Measurements from ENCODE around the gene CD93.

GRCh38 chr20:22390096-22390829, 194.1 kb downstream of the FOXA2 start:
- RRBS, result no CpG with 5 or more reads among the region's 9 CpGs

DNA sequence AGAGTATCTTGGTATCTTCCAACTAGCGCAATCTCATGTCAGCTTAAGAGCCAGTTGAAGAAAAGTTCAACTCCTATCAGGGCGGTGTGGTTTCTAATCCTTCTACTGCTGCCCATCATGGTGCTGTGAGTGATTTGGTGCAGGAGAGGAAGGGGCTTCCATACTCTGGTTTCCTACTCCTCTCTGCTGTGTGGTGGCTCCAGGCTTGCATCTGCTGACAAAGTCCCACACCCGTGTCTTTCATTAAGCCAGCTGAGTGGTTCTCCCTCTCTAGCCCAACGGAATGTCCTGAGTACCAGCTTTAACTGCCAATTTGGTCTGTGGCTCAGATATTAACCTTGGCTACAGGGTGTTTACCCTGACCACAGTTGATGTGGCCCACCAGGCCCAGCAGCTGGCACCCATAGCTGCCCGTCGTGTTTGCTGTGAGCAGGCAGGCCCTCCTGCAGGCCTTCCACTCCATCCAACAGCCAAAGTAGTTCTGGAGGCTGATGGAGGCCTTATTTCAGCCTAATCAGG, 164.0 kb downstream of the FOXA2 start:
- RRBS, result no CpG with 5 or more reads among the region's 6 CpGs

- RRBS, result no CpG with 5 or more reads among the region's 7 CpGs
Observed at GRCh38 chr20:22463012-22463581, 121.3 kb downstream of the FOXA2 start.

GRCh38 chr20:22567778-22568709, 16.3 kb downstream of the FOXA2 start:
- RRBS, result 42% methylated on average over 15 of the region's 50 CpGs

DNA sequence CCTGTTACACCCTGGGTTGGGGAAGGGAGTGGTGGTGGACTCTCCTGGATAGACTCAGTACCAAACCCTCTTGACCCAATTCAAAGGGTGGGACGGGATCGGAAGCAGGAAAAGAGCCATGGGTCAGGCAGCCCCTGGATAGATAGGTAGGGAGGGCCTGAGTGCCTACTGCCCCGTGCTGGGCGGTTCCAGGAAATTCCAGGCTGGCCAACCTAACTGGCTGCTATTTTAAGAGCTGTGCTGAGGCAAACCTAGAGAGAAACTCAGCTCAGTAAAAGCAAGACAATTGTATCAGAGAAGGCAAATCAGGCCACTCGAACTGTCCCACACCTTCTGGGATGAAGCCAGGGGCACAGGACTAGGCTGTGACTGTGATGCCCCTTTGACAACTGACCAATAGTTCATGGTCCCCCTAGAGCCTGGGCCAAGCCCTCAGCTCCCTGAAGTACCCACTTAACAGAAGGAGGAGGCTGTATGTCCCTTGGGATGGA, 179.2 kb upstream of the FOXA2 start:
- RRBS, result no CpG with 5 or more reads among the region's 5 CpGs

- RRBS, result 66% methylated on average over 9 of the region's 29 CpGs
Observed at GRCh38 chr20:23051170-23051757, 1.8 kb upstream of the THBD start.

DNA sequence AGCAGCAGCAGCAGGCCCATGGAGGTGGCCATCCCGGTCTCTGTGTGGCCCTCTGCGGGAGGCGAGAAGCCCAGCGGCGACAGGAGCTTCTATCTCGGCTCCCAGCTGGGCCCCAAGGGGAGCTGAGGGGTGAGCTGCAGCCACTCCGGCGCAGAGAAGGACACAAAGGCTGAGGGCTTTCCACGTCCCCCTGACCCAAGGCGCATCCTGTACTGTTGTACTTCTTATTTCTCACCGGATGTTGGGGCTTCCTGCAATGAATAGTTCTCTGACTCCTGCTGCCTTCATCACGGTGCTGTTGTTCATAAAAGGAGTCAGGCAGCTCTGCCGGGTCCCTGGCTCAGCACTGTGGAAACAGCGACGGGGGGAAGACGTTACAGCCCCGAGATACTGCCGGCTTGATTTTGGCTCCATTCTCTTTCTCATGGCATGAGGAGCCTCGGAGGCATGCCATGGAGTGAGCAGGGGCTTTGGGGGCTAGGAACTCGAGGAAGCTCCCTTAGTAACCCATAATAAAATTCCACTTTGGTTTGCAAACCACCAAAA, at the start of gene CD93:
Gene CD93, minus strand, starts transcription at position 164 of the 546 bp plus-strand sequence.
- RRBS, result 13% methylated on average over 13 of the region's 20 CpGs

DNA sequence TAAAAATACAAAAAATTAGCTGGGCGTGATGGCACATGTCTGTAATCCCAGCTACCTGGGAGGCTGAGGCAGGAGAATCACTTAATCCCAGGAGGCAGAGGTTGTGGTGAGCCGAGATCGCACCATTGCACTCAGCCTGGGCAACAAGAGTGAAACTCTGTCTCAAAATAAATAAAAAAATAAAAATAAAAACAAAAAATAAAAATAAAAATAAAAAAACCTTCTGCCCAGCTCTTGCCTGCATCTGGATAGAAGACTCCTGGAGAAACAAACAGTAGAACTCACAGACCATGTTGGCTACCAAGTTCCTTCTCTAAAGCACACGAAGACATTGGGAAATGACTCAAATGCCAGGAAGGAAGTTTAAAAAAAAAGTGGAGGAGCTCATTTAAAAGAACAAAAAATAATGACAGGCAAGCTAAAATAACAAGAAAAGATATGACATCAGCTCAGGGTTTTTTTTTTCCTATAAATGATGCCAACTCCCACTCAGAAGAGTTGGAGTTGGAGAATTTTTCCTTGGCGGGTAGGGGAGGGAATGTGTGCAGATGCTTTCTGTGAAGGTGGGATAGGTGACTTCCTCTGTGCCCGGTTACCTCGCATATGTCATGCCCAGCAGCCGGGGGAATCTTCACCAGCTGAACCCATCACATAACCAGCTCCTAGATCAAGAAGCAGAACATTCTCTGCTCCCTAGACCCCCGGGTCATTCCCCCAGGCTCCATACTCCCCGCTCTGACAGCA, 17.2 kb upstream of the CD93 start:
- RRBS, result 41% methylated on average over 2 of the region's 10 CpGs

- RRBS, result no CpG with 5 or more reads among the region's 7 CpGs
Observed at GRCh38 chr20:23158990-23160195, 73.3 kb upstream of the CD93 start.

- RRBS, result no CpG with 5 or more reads among the region's 2 CpGs
Observed at GRCh38 chr20:23190162-23190477, 104.0 kb upstream of the CD93 start.

DNA sequence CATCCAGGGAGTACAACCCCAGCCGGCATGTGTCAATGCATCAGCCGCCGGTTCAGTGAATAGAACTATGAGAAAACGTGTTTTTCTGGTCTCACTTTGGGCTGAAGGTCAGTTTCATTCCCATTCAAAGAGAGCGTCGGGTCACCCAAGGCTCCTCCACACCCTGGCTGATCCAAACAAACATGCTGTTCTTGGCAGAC, 35.5 kb upstream of the NXT1 start:
- RRBS, result no CpG with 5 or more reads among the region's 6 CpGs

- RRBS, result under 1% methylated on average over 15 of the region's 58 CpGs
Observed at GRCh38 chr20:23350990-23351922, 665 bp downstream of the NXT1 start.

DNA sequence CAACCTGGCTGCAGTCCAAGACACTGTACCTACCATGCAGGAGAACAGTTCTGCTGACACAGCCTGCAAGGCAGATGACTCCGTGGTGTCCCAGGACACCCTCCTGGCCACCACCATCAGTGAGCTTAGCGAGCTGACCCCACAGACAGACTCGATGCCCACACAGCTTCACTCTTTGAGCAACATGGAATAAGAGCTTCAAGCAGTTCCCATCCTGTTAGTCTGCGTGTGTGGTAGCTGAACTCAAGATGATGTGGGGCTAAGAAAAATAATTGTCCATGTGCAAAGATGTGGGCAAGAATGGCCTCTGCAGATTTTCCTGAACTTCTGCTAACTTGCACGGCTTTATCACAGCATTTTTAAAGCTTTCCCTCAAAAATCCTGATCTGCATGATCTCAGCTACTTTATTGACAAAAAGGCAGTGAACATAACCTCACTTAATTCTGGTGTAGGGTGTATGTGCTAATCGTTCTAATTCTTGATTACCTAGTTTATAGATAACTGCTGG, 8.3 kb downstream of the GZF1 start:
- RRBS, result no CpG with 5 or more reads among the region's 6 CpGs

GRCh38 chr20:23419769-23420895, 1.2 kb downstream of the NAPB start:
- RRBS, result under 1% methylated on average over 9 of the region's 62 CpGs

- RRBS, result no CpG with 5 or more reads among the region's 5 CpGs
Observed at GRCh38 chr20:23436640-23437140, 2.8 kb upstream of the CSTL1 start.

GRCh38 chr20:23552192-23552611, 16.1 kb downstream of the CST9L start:
- RRBS, result no CpG with 5 or more reads among the region's 4 CpGs

DNA sequence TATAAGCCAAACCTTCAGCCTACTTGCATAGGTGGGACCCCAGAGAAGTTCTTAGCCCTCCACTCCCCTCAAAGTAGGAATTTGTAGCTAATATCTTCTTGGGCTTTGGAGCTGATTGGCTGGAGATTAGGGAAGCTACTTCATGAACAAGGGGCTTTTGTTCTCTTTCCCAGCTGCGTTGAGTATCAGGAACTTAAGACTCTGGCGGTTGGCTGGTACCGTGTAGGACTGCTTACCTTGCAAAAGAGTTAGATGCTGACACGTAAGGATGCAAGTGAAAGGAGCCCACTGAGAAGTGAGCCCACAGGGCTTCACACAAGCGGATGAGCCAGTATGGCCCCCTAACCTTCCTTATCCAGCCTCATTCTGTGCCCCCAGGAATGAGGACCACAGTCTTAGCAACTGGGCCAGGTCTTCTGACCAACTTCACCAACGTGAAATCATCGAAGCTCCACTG, 12.2 kb downstream of the CST3 start:
- RRBS, result no CpG with 5 or more reads among the region's 7 CpGs

DNA sequence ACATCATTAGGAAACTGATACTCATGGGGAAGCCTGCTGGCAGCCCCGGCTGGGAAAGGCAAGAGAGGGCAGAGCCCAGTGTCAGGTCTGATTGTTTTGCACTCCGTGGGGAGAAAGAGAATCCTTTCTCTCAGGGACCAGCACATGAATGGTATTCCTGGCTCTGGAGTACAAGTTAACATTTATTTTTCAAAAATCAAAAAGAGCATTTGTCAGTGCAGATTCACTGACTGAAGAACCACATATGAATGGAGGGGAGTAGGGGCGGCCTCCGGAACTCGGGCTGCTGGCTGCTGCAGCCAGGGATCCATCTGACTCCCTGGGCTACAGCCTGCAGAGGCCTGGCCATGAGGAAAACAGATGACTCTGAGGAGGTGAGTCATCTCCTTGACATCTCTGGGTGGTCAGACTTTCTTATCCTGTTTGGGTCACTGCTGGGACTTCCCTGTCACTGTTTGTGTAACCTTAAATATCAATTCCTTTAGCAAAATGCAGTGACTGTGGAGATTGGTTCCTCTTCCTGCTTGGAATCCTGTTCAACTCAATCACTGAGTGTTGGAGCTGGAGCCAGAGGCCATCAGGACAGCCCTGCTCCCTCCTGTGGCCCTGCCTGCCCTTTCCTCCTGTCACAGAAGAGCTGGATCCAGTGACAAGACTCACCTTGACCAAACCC, 4.3 kb upstream of the CST1 start:
- RRBS, result no CpG with 5 or more reads among the region's 5 CpGs

GRCh38 chr20:23928662-23929159, 49.2 kb upstream of the CST5 start:
- RRBS, result no CpG with 5 or more reads among the region's 15 CpGs

- RRBS, result no CpG with 5 or more reads among the region's 7 CpGs
Observed at GRCh38 chr20:24978469-24978866, 14.1 kb downstream of the APMAP start.

Data from PFSK-1 (cell line).